Endothelial cell (in vitro differentiated cells): Measurements from ENCODE around the genes S100A11, FLG2, SMCP, SPRR2A, S100A7A, S100A16, CHTOP and ILF2.

DNA sequence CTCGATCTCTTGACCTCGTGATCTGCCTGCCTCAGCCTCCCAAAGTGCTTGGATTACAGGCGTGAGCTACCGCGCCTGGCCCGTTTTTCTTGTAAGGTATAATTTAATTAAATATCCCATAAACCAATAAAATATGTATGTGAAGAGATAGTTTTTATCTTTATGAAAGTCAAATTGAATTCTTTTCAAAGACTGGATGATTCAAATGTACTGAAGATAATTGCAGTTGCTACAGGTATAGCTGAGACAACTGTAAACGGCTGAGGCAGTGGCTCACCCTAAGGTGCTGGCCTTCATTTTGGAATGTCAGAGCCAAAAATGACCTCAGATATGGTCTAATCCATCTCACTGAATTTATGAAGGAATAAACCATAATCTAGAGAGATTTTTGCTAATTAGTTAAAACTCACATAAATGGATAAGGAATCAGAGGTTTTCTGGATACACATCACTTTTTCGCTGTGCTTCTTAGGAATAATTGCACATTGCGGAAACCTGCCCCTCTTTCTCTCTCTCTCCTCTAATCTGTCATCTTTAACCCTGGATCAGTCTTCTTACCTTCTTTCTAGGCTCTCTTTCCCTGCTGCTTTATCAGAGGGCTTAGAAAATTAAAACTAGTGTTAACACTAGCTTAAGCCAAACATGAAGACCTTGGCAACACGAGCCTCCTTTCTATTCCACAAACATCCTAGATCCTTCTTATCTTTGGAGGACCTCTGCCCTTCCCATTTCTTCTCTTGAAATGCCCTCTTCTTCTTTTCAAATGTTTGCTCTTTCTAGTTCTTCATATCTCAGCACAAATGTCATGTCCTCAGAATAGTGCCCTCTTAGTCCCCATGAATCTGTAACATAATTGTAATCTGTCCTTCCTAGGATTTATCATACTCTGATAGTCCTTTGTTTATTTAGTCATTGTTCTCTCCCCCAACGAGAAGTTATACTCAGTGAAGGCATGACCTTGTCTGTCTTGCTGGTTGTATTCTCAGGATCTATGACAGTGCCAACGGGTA, 5.2 kb downstream of the S100A11 start:
- PRO-cap, result no peak

- PRO-cap, result bidirectional peak, plus-strand start at chr1:152036291, minus-strand start at chr1:152035976; bidirectional peak, plus-strand start at chr1:152036397, minus-strand start at chr1:152036368; bidirectional peak, plus-strand start at chr1:152036651, minus-strand start at chr1:152036562; bidirectional peak, plus-strand start at chr1:152037121, minus-strand start at chr1:152037016
These were observed at the start of gene S100A11 for GRCh38 chr1:152036229-152037281. Gene S100A11, minus strand, starts transcription at chr1:152037004.

- PRO-cap, result unidirectional peak, minus-strand start at chr1:152108628
These were observed 6.8 kb downstream of the TCHH start for GRCh38 chr1:152108490-152108842.

DNA sequence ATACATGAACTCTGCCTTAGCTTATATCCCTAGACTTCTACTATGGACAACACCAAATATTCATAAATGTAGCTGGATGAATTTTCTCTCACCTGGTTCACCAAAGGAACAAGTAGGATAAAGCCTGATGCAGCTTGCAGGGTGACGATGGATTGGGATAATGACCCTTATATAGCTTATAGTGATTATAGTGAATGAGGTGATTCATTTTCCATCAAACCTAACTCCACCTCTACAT, at the start of gene FLG2:
FLG2 (minus strand) TSS at position 143 of the 238 bp plus-strand sequence.
- PRO-cap, result no peak

- PRO-cap, result no peak
These were observed 1.2 kb downstream of the CRCT1 start for GRCh38 chr1:152515210-152516087.

DNA sequence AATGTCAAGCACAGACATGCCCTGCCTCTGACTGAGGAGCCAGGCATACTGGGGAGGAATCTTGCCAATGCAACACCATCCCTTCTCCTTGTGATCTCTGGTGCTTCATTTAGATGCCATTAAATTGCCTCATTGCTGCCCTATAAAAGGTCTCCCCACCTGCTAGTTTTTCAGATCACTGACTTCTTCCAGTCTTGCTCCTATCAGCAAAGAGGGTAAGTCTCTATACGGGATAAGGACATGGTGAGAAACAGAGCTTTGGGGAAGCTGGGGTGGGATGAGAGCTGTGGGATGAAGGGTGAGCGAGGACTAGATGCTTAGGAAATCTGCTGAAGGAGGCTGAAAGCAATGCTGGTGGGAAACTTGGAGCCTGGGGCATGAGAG, 909 bp upstream of the C1orf68 start:
- PRO-cap, result no peak

GRCh38 chr1:152878040-152878376, at the start of gene SMCP:
Gene SMCP, plus strand, starts transcription at chr1:152878322.
- PRO-cap, result no peak

DNA sequence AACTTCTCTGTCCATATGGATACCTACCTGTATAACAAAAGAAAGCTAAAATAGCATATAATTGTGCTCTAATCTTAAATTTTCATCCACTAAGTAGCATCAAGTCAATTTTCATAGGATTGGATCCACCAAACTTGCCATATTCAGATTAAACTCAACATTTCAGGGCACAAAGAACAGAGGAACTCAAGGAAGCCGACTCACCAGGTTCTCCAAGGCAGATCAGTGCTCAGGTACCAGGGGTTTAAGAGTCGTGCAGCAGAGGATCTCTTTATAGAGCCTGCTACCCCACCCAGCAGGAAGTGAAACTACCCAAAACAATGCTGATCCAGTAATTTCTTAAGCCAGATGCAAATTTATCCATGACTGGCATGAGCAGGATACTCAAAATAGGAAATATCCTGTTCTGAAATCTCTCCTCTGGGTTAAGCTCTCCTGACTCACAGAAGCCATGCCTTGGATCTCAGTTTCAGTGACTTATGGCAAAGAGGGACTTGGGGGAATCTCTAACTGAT, at the start of gene SPRR2A:
SPRR2A (minus strand) TSS at position 246 of the 515 bp plus-strand sequence.
- PRO-cap, result no peak

DNA sequence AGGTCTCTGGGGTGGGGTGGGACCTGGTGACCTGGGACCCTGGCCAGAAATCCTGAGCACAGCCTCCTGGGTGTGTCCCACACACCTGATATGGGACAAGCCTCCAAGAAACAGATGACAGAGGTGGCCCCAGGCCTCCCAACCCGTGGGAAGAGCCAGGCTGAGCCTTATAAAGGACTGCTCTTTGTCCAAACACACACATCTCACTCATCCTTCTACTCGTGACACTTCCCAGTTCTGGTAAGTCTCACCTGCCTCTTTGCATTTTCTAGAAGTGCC, at the start of gene S100A7A:
S100A7A (plus strand) TSS at position 197 of the 279 bp plus-strand sequence.
- PRO-cap, result no peak

DNA sequence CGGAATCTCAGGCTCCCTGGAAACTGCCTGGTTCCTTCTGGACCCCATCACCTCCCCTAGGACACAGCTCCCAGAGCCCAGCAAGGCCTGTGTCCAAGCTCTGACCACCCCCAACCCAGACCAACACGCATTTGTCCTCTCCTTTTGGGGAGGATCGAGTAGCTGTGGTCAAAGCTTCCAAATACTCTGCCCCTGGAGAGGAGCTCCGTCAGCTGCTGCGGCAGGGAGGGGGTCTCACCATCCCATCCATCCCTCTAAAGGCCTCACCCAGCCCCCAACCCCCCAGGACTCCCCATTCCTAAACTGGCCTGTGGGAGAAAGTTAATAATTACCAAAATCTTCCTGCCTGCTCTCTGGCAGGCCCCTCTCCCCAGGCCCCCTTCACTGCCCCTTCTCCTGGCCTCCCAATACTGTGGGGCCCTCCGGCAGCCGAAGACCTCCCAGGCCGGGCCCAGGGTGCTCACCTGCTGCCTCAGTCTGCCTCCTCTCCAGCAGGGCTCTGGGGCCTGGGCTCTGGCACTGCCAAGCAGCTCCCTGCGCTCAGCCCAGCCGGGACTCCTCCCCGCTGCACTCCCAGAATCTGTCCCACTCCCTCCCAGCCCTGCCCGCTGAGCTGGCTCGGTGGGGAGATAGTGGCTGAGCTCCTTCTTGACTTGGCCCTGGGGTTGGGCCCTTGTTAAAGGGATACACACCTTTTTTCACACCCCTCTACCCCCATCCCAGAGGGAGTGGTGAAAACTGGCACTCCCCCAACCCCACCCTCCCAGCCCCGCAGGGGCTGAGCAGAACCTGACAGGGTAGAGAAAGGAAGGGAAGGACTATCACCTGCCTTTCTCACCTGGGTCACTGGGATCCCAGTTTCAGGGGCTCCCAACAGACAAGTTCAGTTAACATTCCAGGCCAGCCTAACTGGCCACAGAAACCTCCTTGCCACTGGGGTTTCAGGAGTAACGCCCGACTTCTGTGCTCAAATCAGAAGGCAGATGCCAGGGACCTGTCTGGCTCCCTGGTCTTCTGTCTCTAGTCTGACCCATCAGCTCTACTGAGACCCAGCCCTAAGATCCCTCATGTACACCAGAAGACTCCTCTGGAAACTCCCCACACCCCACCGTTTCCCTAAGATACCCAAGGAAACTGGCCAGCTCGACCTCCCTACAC, at the start of gene S100A16:
S100A16 (minus strand) TSS at position 650 of the 1,158 bp plus-strand sequence.
- PRO-cap, result no peak

GRCh38 chr1:153629974-153630383, 1.7 kb downstream of the S100A1 start:
- PRO-cap, result no peak

- PRO-cap, result bidirectional peak, plus-strand start at chr1:153634076, minus-strand start at chr1:153634361
These were observed at the start of gene CHTOP for GRCh38 chr1:153633991-153634711. Gene CHTOP, plus strand, starts transcription at chr1:153634066.

- PRO-cap, result bidirectional peak, plus-strand start at chr1:153671246, minus-strand start at chr1:153670987
These were observed at the start of gene ILF2 for GRCh38 chr1:153670783-153671318. Gene ILF2, minus strand, starts transcription at chr1:153670993.

DNA sequence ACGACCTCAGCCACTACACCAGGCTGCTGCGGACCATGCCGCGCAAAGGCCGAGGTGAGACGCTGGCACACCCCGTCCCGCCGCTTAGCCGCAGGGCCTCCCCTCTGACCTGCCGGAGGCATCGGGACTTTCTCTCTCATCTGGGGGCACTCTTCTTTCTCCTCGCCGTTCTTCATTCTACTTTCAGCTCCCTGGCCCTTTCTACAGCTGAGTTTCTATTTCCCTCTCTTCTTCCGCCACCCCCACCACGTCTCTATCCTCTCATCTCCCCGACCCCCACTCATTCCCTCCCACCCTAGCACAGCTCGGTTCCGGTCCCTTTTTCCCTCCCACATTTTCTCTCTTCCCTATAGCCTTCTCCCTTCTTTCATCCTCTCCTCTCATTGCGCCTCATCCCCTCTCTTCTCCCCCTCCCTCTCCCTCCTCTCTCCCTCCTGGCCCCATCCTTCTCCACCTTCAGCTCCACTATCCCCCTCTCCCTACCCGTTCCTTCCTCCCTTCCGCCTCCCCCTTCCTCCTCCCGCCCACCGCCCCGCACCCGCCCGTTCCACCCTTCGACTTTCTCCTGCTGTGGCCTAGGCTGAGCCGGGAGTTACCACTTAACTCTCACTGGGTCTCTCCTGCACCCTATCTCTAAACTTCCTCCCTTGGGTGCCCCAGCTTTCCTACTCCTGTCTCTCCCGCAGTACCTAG, 1.4 kb downstream of the NPR1 start:
- PRO-cap, result no peak

- PRO-cap, result no peak
These were observed 8.4 kb downstream of the NPR1 start for GRCh38 chr1:153686773-153687434.

- PRO-cap, result bidirectional peak, plus-strand start at chr1:153771085, minus-strand start at chr1:153770924
These were observed 4.6 kb upstream of the SLC27A3 start for GRCh38 chr1:153770463-153771139.

GRCh38 chr1:153771596-153772286, 3.5 kb upstream of the SLC27A3 start:
- PRO-cap, result no peak

DNA sequence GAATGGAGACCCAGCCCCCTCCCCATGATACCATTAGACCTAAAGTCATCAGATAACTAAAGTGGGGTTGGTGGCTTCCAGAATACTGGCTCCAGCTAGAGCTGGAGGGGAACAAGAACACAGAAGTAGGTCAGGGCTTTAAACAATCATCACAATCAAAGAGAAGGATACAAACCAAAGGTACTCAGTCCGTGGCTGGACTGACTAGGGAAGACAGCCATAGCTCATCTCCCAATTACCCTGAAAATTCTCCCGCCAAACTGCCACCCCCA, 29.1 kb downstream of the SLC27A3 start:
- PRO-cap, result no peak

DNA sequence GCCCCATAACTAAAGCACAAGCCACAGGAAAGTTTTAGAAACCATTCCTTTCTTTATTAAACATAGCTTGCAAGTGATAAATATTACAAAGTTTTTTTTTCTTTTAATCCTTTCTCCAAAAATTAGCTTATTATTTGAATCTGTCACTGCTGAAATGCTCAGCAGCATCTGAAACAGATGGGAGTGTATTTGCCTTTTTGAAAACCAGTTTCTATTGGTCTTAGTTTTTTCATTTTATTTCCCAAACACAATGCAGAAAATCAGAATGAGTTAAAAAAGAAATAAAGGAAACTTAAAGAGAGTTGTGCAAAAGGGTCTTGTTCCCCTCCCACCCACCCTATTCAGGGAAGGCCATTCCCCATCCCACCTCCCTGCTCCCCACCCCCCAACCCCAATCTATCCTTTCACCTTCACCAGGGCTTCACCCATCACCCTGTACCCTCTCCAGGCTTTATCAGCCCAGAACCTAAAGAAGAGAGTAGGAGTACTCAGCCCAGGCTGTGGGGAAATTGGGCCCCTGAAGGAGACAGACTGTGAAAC, 29.6 kb downstream of the SLC27A3 start:
- PRO-cap, result no peak

DNA sequence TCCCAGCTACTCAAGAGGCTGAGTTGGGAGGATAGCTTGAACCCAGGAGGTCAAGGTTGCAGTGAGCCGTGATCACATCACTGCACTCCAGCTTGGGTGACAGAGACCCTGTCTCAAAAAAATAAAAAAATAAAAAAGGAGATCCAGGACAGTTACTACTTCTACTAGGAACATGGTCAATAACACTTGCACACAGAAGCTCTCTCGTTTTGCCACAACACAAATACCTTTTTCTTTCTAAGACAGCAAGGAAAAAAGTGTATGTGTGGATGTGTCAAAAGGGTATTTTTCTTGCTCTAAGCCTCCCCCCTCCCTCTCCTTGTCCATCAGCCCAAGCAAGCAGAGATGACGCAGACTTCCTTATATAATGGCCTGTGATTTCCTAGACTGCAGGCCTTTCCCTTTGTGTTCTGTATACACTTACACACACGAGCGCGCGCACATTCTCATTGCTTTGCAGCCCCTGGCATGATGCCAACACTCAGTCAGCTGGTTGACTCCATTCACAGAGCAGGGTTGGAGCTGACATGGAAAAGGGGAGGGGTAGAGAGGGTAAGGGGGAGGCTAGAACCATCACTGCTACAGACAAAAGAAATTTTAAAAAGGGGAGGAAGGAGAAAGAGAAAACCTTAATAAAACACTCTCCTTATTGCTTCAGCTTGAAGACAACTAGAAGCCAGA, 41.9 kb downstream of the GATAD2B start:
- PRO-cap, result no peak